ENCODE measurements around a stretch of chr6.

DNA sequence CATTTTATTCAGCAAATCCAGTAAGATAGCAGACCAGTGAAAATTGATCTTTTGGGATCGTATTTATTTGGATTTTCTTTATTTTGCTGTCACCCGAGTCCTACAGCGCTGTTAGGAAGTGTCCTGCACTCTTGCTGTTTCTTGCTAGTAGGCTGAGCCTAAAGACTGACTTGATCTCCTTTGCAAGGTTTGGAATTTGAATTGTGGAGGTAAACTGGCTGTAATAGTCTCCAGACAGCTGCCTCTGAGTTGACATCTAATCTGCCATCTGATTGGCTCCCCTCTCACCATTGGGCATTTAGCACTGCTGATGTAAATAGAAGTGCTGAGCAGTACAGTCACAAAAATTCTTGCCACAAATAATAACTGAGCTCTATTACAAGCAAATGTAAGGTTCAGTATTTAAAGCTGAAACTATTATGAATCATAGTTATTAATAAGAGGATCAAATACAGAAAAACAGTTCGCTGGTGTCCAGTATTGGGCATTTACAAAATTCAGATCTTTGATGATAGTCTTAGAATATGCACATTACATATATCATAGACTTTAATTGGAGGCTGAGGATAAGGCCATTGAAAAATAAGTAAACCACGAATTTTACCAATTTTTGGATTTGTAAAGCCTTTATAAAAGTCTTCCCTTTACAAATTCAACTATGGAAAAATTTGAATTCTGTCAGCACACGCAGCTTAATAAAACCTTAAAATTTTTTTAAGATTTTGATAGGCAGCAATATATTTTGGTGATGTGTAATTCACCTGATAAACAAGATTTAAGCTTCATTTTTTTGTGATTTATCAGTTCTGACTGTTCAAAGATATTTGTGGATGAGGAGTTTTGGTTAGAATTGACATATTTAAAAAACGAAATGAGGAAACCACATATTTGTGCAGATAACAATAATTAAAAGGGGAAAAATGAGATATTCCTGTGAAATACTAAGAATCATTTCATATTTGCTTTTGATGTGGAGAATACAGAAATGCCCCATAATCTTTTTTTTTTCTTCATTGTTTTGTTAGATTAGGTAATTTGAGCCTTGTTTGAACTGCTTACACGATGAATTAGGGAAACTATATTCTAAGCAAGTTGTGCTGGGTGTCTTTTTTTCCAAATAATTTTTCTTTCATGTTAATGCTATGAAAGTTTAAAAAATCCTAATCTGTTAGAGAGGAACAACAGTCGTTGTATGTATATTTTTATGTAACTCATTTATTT lies 3.5 kb downstream of the ARID1B start:
- PRO-cap, 2 experiments = peak in 1 of 2 experiments; most common plus-strand start position 343 of the sequence (in 1); most common minus-strand start position 225 of the sequence (in 1)
- RAMPAGE, long total RNA, 5 experiments = no peak in any of the 5 experiments

DNA sequence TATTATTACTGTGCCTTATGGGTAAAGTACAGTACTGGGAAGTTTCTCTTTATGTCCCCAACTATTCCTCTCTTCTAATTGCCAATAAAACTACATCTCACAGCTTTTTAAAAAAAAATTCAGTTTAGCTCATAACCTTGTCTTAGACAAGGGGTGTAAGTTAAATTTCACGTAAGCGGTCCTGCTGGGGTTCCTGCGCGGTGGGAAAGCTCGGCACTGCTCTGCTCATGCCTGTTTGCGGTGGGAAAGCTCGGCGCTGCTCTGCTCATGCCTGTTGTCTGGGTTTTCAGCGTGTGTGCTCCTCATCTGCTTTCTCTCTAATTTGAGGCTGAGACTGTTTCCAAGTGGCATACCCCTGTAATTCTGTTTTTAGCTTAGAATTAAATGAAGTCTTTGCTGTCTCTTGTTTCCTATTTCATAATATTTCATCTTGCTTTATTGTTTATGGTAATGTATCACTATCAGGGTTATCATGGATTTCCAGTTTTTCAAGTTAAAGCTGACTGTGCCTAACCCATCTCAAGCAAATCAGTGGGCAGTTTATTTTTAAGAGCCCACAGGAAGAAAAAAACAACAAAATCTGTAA lies 18.7 kb downstream of the ARID1B start:
- PRO-cap, 2 experiments = no peak in any of the 2 experiments
- RAMPAGE, long total RNA, 5 experiments = no peak in any of the 5 experiments

GRCh38 chr6:157066586-157067387 lies 256.5 kb downstream of the TMEM242 start:
- PRO-cap, 2 experiments = no peak in any of the 2 experiments
- RAMPAGE, long total RNA, 5 experiments = no peak in any of the 5 experiments

DNA sequence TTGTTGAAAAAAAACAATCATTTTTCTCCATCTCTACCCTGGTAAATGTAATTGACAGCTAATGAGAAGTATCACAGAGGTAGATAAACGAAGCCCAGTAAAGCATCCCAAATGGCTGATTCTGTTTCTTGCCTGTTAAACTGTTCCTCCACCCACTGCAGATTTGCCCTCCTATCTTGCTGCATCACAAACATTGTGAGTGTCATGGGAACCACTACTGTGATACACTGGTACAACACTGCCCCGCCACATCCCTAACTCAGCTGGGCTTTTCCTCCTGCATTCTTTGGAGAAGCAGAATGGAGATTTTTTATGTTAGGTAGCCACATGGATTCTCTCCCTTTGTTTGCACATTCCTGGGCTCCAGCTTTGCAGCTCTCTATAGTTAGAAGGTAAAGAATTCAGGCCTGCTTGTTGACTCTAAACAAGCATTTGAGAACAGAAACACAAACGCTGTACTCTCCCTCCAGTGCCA lies 234.1 kb downstream of the TMEM242 start:
- PRO-cap, 2 experiments = no peak in any of the 2 experiments
- RAMPAGE, long total RNA, 5 experiments = no peak in any of the 5 experiments

DNA sequence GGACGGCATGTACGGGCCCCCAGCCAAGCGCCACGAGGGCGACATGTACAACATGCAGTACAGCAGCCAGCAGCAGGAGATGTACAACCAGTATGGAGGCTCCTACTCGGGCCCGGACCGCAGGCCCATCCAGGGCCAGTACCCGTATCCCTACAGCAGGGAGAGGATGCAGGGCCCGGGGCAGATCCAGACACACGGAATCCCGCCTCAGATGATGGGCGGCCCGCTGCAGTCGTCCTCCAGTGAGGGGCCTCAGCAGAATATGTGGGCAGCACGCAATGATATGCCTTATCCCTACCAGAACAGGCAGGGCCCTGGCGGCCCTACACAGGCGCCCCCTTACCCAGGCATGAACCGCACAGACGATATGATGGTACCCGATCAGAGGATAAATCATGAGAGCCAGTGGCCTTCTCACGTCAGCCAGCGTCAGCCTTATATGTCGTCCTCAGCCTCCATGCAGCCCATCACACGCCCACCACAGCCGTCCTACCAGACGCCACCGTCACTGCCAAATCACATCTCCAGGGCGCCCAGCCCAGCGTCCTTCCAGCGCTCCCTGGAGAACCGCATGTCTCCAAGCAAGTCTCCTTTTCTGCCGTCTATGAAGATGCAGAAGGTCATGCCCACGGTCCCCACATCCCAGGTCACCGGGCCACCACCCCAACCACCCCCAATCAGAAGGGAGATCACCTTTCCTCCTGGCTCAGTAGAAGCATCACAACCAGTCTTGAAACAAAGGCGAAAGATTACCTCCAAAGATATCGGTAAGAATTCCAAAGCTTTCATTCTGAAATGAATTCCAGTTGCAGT lies 122.4 kb downstream of the TMEM242 start:
- PRO-cap, 2 experiments = no peak in any of the 2 experiments
- RAMPAGE, long total RNA, 5 experiments = no peak in any of the 5 experiments

DNA sequence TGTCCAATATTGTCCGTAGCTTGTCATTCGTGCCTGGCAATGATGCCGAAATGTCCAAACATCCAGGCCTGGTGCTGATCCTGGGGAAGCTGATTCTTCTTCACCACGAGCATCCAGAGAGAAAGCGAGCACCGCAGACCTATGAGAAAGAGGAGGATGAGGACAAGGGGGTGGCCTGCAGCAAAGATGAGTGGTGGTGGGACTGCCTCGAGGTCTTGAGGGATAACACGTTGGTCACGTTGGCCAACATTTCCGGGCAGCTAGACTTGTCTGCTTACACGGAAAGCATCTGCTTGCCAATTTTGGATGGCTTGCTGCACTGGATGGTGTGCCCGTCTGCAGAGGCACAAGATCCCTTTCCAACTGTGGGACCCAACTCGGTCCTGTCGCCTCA lies 116.3 kb downstream of the TMEM242 start:
- PRO-cap, 2 experiments = no peak in any of the 2 experiments
- RAMPAGE, long total RNA, 5 experiments = no peak in any of the 5 experiments

GRCh38 chr6:157208071-157208790 lies 115.1 kb downstream of the TMEM242 start:
- PRO-cap, 2 experiments = no peak in any of the 2 experiments
- RAMPAGE, long total RNA, 5 experiments = no peak in any of the 5 experiments

- PRO-cap, 2 experiments = no peak in any of the 2 experiments
- RAMPAGE, long total RNA, 5 experiments = no peak in any of the 5 experiments
These were observed 97.6 kb downstream of the TMEM242 start for GRCh38 chr6:157225797-157225996.

- PRO-cap, 2 experiments = peak in 1 of 2 experiments; most common plus-strand start chr6:157269557 (in 1); most common minus-strand start chr6:157269406 (in 1)
- RAMPAGE, long total RNA, 5 experiments = no peak in any of the 5 experiments
These were observed 53.9 kb downstream of the TMEM242 start for GRCh38 chr6:157269058-157270086.

- PRO-cap, 2 experiments = peak in 1 of 2 experiments; most common plus-strand start chr6:157273917 (in 1)
- RAMPAGE, long total RNA, 5 experiments = no peak in any of the 5 experiments
These were observed 49.7 kb downstream of the TMEM242 start for GRCh38 chr6:157273653-157274046.

- PRO-cap, 2 experiments = no peak in any of the 2 experiments
- RAMPAGE, long total RNA, 5 experiments = no peak in any of the 5 experiments
These were observed 30.7 kb downstream of the TMEM242 start for GRCh38 chr6:157292421-157293158.

- PRO-cap, 2 experiments = no peak in any of the 2 experiments
- RAMPAGE, long total RNA, 5 experiments = start-site peak on the plus strand in 1 of 5 experiments, at chr6:157433760-157433823 at its widest, 6 reads per replicate
These were observed 52.5 kb downstream of the ZDHHC14 start for GRCh38 chr6:157433361-157433980.

DNA sequence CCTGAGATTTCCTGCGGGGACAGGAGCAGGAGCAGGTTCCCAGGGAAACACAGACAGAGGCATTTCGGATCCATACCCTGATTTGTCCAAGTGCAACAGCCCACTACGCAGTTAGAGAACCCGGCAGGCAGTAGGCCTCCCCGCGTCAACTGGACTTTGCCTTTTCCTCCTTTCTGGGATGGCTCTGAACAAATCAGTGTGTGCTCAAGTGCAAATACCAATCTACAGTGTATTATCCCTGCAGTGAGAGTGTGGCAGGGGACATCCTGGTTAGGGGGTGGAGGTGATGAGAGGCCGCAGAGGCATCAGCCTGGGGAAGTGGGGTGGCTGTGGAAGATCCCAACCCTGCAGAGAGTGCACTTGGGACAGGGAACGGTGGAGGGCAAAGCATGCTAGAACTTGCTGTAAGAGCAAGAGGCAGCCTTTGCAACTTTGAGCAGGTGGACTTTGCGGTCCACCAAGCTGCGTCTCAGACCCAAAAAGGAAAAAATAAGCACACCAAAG lies 159.0 kb downstream of the ZDHHC14 start:
- PRO-cap, 2 experiments = no peak in any of the 2 experiments
- RAMPAGE, long total RNA, 5 experiments = no peak in any of the 5 experiments

DNA sequence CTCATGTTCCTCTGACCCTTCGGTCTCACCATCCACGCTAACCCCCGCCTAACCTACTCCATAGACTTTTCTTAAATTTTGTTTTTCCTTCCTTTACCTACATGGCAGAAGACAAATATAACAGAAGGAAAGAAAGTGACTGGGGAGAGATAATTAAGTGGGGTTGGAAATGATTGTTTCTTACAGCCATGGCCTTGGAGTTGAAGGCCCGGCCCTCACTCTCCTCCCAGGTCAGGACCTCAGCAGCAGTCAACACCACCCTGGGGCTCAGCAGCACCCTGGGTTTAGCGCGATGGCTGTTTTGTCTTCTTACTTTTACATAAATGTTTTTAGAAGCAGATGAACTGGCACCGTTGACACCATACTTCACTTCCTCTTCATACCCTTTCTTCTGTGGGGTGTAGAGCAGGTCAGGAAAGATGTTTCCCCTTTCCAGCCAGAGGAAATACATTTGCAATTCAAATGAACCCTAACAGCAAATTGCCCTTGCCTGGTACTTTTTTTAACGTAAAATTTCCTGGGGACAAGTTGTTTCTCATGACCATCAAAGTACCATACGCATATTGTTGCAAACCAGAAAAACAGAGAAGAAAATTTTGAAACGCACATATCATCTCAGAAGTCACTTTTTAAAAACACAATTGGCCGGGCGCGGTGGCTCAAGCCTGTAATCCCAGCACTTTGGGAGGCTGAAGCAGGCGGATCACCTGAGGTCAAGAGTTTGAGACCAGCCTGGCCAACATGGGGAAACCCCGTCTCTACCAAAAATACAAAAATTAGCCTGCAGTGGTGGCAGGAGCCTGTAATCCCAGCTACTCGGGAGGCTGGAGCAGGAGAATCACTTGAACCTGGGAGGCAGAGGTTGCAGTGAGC lies 54.7 kb upstream of the SNX9 start:
- PRO-cap, 2 experiments = no peak in any of the 2 experiments
- RAMPAGE, long total RNA, 5 experiments = no peak in any of the 5 experiments

GRCh38 chr6:157878602-157879379 lies 55.7 kb downstream of the SNX9 start:
- PRO-cap, 2 experiments = no peak in any of the 2 experiments
- RAMPAGE, long total RNA, 5 experiments = no peak in any of the 5 experiments

DNA sequence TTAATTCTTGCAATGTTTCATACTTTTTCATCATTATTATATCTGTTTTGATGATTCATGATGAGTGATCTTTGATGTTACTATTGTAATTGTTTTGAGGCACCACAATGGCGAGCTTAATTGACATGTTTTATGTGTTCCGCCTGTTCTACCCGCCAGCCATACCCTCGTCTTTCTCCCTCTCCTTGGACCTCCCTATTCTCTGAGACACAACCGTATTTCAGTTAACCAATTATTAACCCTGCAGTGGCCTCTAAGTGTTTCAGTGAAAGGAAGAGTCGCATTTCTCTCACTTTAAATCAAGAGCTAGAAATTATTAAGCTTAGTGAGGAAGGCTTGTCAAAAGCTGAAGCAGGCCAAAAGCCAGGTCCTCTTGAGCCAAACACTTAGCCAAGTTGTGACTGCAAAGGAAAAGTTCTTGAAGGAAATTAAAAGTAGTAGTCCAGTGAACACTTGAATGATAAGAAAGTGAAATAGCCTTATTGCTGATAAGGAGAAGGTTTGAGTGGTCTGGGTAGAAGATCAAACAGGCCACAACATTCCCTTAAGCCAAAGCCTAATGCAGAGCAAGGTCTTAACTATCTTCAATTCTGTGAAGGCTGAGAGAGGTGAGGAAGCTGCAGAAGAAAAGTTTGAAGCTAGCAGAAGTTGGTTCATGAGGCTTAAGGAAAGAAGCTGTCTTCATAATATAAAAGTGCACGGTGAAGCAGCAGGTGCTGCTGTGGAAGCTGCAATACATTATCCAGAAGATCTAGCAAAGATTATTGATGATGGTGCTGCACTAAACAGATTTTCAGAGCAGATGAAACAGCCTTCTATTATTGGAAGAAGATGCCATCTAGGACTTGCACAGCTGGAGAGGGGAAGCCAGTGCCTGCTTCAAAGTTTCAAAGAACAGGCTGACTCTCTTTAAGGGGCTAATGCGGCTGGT lies 58.4 kb downstream of the SNX9 start:
- PRO-cap, 2 experiments = no peak in any of the 2 experiments
- RAMPAGE, long total RNA, 5 experiments = no peak in any of the 5 experiments

- PRO-cap, 2 experiments = no peak in any of the 2 experiments
- RAMPAGE, long total RNA, 5 experiments = no peak in any of the 5 experiments
These were observed 62.3 kb downstream of the SNX9 start for GRCh38 chr6:157885093-157886029.

GRCh38 chr6:157908095-157909405 lies 73.1 kb upstream of the SYNJ2 start:
- PRO-cap, 2 experiments = no peak in any of the 2 experiments
- RAMPAGE, long total RNA, 5 experiments = no peak in any of the 5 experiments

DNA sequence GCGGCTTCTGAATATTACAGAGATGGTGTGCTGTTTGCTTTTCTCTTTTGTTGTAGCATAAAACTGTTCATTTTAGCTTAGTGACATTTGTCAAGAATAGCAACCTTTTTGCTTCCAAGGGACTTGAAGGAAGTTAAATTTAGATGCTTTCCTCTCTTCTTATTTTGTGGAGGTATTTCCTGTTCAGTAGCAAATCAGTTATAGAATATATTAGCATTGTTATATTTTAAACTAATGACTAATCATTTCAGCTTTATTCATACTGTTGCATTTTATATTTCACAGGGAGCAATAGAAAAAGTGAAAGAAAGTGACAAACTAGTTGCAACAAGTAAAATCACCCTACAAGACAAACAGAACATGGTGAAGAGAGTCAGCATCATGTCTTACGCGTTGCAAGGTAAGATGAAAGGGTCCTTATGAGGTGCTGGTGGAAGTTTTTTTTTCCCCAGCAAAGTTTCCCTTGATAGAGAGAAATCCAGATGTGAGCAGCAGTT lies 43.3 kb upstream of the SYNJ2 start:
- PRO-cap, 2 experiments = no peak in any of the 2 experiments
- RAMPAGE, long total RNA, 5 experiments = no peak in any of the 5 experiments

DNA sequence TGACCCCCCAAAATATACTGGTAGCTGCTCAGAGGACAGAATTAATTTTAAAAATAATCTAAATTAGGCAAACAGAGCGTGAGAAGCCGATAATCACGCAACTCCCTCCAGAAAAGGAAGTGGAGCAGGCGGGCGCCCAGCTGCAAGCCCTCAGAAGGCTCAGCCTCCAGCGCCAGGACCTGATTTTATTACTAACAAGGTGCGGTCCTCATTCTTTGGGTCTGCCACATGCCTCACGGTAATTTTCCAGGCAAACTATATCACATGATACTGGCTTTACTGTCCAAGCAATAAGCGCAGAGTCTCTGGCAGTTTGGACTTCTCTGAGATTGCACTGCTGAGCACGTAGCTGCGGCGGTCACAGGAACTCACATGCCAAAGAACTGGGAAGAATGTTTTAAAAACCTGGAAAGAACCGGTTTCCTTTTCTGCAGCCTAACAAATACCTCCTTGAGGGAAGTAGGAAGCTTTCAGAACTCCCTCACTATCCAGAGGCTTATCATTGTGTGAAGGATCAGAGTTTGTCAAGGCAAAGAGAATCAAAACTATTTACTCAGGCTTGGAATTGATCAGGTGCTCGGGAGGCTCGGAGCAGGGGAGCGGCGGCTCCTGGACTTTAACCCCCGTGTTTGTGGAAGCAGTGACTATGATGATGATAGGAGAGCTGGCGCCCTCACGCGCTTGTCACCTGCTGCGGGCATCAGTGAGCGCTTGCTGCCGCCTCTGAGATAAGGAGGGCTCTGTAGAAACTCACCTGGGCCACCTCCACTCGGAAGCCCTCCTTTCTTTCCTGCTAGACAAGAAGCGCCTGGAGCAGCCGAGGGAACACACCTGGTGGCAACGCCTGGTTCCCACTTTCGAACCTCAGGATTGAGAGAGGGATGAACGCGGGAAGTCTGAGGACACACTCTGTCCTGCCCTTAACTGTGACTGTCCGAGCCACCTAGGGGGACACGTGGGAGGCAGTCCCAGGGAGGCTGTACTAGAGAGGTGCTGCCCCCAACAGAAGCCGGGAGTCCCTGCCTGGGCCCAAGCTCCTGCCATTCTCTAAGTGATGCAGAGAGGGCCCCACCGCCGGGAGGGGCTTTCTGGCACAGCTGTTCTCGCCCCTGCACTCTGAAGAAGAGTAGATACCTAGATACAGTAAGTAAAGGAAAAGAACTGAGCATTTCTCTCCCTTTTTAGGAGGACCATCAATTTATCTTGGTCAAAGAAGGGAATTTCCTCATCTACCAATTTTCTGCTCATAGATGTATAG lies 27.2 kb upstream of the SYNJ2 start:
- PRO-cap, 2 experiments = peak in 1 of 2 experiments; most common plus-strand start position 318 of the sequence (in 1); most common minus-strand start position 319 of the sequence (in 1)
- RAMPAGE, long total RNA, 5 experiments = no peak in any of the 5 experiments